Measurements from ENCODE around the gene DBI.

GRCh38 chr2:118970058-118970449 lies 28.1 kb downstream of the MARCO start:
- RRBS = no CpG with 5 or more reads among the region's 10 CpGs

DNA sequence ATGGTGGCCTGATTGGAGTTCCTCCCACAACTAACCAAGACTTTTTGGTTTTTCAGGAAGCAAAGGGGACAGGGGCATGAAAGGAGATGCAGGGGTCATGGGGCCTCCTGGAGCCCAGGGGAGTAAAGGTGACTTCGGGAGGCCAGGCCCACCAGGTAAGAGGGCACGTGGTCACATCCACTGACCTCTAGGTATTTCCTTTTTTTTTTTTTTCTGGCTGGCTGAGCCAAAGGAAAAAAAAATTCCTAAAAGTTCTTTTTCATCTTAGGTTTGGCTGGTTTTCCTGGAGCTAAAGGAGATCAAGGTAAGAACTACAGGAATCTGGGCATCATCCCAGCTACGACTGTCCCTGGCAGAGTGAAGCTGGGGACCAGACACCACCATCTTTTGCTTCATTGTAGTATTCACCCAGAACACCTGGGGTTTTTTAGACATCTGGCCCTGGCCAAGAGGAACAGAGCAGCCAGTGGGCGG lies 39.4 kb downstream of the MARCO start:
- RRBS = no CpG with 5 or more reads among the region's 4 CpGs

- RRBS = 2% methylated on average over 14 of the region's 69 CpGs
Measured at GRCh38 chr2:119366907-119367982, at the start of gene DBI. Gene DBI (plus strand): TSS chr2:119366977.

- RRBS = no CpG with 5 or more reads among the region's 10 CpGs
Measured at GRCh38 chr2:119369704-119370381, 3.1 kb downstream of the DBI start.

DNA sequence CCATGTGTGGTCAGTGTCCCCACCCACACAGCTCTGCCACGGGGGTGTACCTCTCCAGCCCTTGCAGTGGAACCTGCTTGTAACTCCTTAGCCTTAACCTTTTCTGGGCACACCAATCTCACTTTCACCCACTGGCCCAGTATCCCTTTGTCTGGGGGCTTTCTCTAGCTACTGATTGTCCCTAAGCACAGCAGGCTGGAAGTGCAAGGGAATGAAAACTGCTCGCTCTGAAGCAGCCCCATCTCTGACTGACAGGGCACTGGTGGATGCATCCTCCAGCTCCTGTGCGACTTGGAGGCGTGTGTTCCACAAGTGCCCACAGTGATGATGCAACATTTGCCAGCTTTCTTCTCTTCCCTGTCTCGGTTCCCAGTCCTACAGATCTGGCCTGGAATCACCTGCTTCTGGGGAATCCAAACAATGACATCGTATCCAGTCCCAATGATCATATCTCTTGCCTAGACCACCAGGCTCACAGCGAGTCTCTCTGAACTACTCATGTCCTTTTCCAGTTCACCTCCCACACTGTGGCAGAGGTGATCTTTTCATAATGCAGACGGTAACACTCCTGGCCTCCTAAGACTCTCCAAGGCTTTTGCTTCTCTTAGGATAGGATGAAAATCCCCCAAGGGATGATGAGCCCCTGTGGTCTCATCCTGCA lies 33.5 kb downstream of the SCTR start:
- RRBS = no CpG with 5 or more reads among the region's 8 CpGs

- RRBS = no CpG with 5 or more reads among the region's 4 CpGs
Measured at GRCh38 chr2:119491955-119492681, 32.2 kb downstream of the SCTR start.

GRCh38 chr2:119695076-119695485 lies 16.1 kb downstream of the TMEM177 start:
- RRBS = no CpG with 5 or more reads among the region's 5 CpGs

GRCh38 chr2:120312707-120313564 lies 33.0 kb upstream of the INHBB start:
- RRBS = no CpG with 5 or more reads among the region's 35 CpGs

DNA sequence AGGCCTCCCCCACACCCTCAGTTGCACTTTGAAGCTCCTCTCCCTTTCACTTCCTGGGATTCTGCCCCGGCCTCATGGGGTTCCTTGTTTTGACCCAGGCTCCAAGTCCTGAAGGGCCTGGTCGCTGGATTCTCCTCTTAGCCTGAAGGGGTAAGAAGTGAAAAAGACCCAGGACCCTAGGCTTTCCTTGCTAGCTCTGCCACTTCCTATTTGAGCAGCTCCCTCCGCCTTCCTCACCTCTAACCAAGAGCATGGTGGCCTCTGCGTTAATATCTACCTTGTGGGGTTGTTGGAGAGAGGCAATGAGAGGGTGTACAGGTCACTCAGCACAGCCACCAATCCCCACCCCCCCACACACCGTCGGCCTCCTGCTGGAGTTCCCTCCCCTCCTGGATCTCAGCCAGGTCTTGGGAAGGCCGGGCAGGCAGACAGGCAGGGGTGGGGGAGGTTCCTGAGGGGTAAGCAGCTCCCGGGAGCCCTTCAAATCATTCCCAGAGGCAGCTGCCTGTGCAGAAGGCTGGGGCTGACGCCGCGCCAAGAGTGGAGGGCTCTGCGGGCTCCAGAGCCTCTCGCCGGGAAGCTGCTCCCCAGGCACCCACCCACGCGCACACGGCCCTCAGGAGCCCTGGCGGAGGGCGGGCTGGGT lies 49.8 kb downstream of the INHBB start:
- RRBS = 8% methylated on average over 2 of the region's 19 CpGs

GRCh38 chr2:120536926-120537179 lies 190.9 kb downstream of the INHBB start:
- RRBS = no CpG with 5 or more reads among the region's 5 CpGs

- RRBS = 2% methylated on average over 10 of the region's 32 CpGs
Measured at GRCh38 chr2:120737493-120738399, 2.1 kb downstream of the GLI2 start.

GRCh38 chr2:120802117-120802575 lies 66.5 kb downstream of the GLI2 start:
- RRBS = no CpG with 5 or more reads among the region's 6 CpGs

DNA sequence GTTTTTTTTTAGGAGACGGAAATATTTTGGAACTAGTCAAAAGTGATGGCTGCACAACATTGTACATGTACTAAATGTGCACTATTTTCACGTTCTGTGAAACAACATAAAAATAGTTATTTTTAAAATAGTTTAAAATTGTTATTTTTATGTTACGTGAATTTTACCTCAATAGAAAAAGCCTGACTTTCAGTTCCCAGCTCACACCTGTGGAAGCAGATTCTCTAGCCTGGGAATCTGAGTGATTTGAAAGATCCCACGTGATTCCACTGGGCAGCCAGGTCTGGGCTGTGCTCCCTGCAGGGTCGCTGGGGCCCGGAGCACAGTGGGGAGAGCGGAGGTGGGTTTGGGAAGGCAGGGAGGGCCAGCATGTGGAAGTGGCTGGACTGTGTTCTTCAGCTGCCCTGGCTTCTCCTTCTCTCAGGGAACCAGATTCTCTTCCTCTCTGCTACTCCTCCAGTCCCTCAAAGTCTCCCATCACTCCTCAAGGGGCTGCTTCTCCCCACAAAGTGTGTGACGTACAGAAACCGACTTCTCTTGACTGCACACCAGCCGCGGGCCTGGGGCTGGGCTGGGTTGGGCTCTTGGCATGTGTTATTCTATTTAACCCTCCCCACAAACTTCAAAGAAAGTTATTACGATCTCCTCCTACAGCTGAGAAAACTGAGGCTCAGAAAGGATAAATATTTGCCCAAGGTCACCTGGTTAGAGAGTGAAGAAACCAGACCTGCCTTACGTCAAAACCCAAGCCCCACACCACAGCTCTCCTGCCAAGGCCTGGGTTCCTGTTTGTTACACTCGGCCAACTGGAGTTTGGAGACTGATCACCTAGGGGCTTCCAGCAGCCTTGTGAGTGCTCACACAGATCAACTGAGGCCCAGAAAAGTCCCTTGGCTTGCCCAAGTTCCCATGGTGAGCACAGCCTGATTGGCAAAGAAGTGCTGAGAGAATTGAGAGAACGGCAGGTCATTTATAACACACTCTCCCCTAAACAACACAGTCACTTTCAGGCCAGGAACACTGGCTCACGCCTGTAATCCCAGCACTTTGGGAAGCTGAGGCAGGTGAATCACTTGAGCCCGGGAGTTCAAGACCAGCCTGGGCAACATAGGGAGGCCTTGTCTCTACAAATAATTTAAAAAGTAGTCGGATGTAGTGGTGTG lies 269.0 kb downstream of the TFCP2L1 start:
- RRBS = no CpG with 5 or more reads among the region's 18 CpGs

DNA sequence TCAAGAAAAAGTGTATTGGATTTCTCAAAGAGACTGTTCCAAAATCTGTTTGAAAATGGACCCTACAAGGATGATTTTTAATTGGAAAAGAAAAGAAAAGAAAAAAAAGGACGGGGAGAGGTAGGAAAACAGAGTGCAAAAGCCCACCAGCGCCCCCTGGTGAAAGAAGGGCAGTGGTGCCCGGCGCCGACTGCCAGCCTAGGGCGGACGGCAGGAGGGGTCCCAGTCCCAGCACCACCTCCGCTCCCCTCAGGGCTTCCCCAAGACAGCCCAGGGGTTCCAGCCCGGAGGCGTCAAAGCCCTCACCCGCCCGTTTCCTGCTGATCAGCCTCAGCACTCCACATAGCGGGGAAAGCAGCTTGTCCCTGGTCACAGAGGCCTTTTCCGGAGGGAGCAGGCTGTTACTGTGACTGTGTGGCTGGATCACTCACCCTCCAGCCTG lies 214.0 kb downstream of the TFCP2L1 start:
- RRBS = 20% methylated on average over 5 of the region's 14 CpGs

DNA sequence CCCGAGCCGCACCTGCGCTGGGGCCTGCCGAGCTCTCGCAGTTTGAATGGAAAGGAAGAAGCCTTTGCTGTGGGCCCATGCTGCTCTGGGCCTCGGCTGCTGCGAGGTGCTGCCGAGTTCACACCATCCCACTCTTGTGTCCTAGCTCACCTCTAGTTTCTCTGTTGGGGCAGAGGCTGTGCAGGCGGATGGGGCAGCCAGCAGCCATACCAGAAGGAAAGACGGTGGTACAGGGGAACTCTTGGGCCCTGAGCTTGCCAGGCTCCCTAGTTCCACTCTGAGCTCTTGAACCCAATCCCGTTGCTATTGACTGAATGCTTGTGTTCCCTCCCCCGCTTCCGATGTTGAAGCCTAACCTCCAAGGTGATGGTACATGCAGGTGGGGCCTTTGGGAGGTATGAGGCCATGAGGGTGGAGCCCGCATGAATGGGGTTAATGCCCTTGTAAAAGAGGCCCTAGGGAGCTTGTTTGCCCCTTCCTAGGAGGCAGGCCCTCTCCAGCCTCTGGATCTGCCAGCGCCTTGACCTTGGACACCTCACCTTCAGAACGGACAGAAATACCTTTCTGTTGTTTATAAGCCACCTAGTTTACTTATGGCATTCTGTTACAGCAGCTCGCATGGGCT lies 71.8 kb downstream of the TFCP2L1 start:
- RRBS = no CpG with 5 or more reads among the region's 17 CpGs

DNA sequence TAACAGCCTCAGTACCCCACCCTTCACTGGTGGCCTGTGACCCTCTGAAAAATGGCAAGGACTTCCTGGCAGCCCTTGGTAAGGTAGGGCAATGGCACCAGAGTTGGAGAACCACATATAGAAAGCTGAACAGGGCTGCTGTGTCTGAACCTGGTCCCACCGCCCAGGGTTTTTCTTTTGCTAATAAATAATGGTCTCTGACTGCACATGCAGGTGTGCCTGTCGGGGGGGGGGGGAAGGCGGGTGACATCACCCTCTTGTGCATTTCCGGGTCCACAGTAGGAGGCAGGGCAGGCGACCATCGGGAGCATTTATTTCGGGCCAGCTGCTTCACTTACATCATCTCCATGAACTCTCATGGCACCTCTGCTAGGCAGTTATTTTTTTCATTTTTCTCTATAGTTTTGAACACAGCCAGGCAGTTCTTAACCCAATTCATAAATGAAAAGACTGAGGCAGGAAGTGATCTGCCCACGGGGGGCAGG lies 50.8 kb upstream of the TFCP2L1 start:
- RRBS = no CpG with 5 or more reads among the region's 8 CpGs

- RRBS = no CpG with 5 or more reads among the region's 5 CpGs
Measured at GRCh38 chr2:121555093-121555484, 94.2 kb downstream of the CLASP1 start.

DNA sequence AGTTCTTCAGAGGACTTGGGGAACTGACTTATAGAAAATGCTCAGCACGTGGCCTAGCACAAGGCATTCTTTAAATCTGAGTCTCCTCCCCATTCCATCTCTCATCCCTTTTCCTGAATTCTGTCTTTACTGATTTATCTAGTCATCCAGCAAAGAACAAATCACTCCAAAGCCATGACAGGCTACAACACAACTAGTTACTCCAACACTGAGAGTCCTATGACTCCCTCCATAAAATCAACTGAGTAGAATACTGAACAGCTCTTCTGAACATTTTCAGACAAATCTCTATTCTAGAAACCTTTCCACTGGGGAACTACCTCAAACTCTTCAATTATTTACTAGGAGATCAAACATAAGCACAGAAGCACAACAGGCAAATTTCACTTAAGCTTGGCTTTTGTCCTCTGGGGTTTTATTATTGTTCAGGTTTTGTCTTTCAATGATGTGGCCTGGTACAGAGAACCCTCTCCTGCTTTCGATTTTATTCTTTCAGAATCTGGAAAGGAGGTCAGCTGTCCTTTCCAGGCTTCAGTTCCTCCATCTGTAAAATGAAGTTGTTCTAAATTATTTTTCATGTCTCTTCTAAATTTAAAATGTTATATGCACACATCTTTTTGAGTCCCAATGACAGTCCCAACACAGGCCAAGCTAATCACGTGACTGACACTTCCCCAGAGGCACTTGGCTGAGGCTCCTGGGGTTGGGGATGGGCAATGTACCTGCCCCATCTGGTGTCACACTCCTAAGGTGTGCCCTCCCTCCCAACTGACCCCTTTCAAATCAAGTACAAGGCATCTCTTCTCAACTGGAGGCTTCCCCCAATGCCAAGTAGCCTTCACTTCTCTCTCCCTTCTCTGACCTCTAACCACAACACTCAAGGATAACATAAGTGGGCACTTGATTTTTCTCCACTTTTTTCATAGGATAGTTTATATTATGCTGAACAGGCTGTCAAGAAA lies 86.7 kb downstream of the CLASP1 start:
- RRBS = no CpG with 5 or more reads among the region's 3 CpGs

GRCh38 chr2:121596208-121597098 lies 52.8 kb downstream of the CLASP1 start:
- RRBS = no CpG with 5 or more reads among the region's 11 CpGs

- RRBS = 18% methylated on average over 6 of the region's 13 CpGs
Measured at GRCh38 chr2:121903005-121903546, 147.6 kb downstream of the TSN start.

Measured in epithelial cell of esophagus (primary cell).